ENCODE measurements around the gene PARP6.

DNA sequence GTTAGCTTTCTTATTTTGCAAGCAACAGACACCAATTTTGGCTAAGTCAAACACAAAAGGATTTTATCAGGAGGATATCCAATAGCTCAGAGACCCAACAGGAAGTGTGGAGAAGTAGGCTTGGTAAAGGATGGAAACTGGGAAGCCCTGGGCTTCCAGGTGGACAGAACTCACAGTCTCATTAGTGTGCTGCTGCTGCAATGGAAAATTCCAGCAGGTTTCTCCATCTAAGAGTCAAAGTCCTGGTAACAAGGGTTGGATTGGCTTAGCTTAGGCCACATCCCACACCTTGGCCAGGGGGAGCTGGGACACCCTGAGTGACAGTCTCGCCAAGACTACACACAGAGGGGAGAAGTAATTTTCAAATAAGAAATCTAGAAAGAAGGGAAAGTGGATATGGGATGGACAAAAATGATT, 158.5 kb downstream of the THSD4 start:
- RRBS, result no CpG with 5 or more reads among the region's 1 CpG

DNA sequence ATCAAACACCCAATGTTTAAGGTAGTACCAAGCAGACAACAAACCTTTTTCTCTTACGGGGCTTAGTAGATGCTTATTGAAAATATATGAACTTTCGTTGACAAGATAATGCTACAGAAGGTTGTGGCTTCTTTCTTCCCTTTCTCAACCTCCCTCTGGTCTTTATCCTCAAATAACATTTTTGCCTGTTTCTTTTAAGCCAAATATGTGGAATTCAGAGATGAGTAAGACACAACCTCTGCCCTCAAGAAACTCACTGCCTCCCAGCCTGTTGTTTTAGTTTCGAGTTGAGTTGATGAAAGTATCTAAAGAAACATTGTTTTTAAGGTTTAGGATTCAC, 218.5 kb downstream of the THSD4 start:
- RRBS, result no CpG with 5 or more reads among the region's 3 CpGs

DNA sequence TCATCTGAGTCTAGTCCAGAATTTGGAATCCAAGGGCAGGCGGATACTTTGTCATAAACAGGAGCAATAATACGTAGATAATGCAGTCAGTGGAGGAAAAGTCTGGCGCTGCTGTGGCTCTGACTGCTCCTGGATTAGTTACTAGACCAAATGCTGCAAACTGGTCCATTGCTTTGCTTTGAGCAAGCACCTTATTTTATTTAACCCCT, 285.1 kb downstream of the THSD4 start:
- RRBS, result no CpG with 5 or more reads among the region's 3 CpGs

DNA sequence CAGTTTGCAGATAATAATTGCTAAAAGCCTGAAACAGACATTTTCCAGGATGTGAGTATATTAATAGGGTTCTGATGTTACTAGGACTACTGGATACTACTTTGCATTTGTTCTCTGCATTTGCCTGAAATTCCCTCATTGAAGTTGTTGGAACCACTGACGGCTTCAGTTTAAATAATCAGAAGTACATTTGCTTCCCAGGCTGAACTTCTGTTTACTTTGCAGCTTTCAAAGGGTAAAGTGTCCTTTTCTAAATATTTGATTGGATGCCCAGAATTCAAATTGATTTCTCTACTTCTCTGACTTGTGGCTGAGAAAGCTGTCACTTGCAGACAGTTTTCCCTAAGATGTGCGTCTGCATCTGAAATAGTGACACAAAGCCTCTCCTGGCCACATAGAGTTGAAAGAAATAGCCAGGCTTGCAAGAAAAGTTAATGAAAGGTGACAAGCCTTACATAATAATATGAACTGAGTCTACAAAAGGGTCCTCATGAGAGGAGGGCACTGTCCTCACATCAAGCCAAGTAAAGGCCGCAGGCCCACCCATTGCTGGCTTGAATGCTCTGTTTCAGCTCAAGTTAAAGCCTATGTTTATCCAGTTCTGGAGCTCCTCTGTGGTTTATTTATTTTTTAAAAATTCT, 299.6 kb downstream of the THSD4 start:
- RRBS, result no CpG with 5 or more reads among the region's 3 CpGs

DNA sequence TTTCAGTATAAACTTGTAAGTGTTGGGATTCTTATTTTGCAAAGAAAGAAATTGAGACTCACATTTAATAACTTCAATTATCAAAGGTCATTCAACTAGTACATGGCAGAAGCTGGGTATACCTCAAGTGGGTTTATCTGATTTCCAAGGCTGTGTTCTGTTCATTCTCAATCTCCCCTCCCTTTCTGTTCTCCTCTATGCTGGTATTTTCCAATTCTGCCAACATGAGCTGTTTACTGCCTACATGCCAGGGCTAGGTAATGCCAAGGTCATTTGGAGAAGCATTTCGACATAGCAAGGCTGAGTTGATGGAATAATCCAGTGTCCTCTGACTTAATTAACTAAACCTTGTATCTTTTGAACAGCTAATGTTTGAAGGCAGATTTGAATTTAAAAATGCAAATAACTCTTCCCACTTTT, 309.1 kb upstream of the NR2E3 start:
- RRBS, result no CpG with 5 or more reads among the region's 1 CpG

DNA sequence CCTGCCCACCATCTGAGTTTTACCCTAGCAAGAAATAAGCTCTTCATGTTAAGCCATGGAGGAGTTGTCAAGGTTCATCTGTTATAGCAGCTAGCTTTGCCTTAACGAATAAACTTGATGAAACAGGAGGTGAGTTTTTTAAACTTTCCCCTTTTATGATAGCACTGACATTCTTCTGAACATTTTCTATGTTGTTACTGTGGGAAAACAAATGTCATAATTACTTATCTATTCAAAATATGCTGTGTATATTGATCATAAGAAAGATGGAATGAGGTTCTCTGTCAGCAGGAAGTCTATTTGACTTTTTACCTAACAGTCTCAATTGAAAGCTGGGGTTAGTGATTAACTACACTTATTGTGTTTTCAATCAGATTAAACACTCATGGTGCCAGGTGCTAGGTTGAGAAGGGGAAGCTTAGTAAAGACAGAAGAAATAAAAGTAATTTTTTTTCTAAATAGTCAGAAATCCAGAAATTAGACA, 281.1 kb upstream of the NR2E3 start:
- RRBS, result no CpG with 5 or more reads among the region's 1 CpG

- RRBS, result no CpG with 5 or more reads among the region's 18 CpGs
These were observed 149.9 kb upstream of the NR2E3 start for GRCh38 chr15:71660345-71660943.

DNA sequence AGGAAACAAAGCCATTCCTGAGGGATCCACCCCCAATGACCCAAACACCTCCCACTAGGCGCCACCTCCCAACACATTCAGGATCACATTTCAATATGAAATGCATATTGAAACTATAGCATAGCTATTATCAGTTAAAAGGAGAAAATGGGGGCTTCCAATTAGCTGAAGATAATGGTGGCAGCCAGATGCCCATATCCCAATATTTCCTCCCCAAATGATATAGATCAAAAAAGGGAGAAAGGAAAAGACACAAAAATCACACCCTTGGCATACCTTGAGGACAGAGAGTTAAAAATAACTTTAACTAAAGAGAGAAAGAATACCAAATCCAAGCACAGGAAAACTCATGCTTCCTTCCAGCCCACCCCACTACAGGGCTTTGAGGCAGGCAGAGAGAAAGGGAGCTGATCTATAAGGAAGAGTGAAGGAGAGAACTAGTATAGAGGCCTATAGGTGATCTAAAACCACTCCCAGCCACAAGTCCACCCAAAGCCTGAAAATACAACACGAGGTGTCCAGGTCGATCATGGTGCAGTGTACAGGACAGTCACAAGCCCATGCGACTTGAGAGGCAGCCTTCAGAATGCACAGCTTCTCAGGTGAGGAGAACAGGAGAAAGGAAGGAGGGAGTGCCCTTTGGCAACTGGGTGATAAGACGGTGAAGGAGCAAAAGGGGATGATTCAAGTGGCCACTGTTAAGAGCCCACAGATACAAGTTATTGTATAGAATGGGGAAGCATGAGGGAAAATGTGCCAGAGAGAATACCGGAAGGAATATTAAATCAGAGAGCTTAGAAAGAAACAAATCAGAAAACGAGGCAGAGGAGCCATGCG, 113.7 kb upstream of the NR2E3 start:
- RRBS, result no CpG with 5 or more reads among the region's 8 CpGs

DNA sequence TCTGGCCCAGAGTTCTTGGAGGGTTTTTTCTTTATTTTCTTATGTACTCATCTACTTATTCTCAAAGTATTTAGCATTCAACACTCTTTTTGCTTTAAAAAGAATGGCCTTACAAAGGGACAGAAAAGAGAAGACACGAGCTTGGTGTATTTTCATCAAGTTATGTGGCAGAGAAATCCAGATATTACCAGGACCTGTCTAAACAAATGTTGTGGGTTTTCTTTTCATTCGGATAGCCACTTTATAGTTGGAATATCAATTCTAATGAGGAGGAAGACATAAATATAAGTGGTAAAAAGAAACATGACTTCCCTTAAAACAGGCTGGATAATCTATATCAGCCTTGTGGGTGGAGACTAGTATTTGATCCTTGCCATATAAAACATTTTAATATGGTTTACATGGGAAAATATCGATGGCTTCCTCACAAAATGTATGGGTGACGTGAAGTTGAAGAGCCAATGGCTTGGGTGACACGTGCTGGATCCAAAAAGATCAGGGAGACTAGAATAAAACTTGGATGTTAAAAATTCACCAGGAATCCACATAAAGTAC, 29.5 kb upstream of the NR2E3 start:
- RRBS, result no CpG with 5 or more reads among the region's 5 CpGs

- RRBS, result 4% methylated on average over 39 of the region's 89 CpGs
These were observed at the start of gene PARP6 for GRCh38 chr15:72272242-72273294. PARP6 (minus strand) TSS chr15:72272554.

- RRBS, result no CpG with 5 or more reads among the region's 7 CpGs
These were observed 17.0 kb downstream of the HEXA start for GRCh38 chr15:72358659-72359373.

- RRBS, result no CpG with 5 or more reads among the region's 3 CpGs
These were observed 19.1 kb downstream of the ARIH1 start for GRCh38 chr15:72492999-72493779.

- RRBS, result no CpG with 5 or more reads among the region's 4 CpGs
These were observed 56.0 kb downstream of the ARIH1 start for GRCh38 chr15:72529974-72530753.

DNA sequence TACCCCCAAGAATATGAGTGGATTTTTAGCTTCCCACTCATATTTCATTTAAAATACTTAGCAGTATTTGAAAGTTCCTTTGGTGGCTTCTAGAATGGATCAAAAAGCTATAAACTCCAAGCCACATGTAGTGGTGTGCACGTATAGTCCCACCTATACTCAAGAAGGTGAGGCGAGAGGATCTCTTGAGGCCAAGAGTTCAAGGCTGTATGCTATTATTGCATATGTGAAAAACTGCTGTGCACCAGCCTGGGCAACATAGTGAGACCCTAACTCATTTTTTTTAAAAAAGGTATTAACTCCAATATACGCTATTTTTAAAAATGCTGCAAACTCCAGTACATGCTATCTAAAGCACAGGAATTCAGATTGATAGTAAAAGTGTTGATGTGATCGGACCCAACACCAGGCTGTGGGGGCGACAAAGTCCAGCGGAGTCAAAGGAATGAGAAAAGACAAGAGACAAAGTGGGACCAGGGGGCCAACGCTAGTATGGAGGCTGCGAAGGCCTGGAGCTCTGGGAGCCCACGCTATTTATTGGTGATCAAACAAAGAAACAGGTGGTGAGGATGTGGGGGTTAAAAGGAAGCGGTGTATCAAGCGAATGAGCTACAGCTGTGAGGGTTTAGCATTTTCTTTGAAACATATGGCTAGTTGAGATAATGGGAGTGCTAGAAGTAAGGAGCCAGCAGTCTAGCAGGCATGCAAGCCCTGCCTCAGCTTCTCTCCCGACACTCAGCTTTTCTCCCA, 66.6 kb downstream of the ARIH1 start:
- RRBS, result no CpG with 5 or more reads among the region's 12 CpGs

- RRBS, result no CpG with 5 or more reads among the region's 5 CpGs
These were observed 759 bp downstream of the HIGD2B start for GRCh38 chr15:72685344-72685501.

- RRBS, result 33% methylated on average over 1 of the region's 7 CpGs
These were observed 54.0 kb upstream of the NEO1 start for GRCh38 chr15:72998189-72998681.

GRCh38 chr15:73054382-73055189, 2.3 kb downstream of the NEO1 start:
- RRBS, result no CpG with 5 or more reads among the region's 7 CpGs

DNA sequence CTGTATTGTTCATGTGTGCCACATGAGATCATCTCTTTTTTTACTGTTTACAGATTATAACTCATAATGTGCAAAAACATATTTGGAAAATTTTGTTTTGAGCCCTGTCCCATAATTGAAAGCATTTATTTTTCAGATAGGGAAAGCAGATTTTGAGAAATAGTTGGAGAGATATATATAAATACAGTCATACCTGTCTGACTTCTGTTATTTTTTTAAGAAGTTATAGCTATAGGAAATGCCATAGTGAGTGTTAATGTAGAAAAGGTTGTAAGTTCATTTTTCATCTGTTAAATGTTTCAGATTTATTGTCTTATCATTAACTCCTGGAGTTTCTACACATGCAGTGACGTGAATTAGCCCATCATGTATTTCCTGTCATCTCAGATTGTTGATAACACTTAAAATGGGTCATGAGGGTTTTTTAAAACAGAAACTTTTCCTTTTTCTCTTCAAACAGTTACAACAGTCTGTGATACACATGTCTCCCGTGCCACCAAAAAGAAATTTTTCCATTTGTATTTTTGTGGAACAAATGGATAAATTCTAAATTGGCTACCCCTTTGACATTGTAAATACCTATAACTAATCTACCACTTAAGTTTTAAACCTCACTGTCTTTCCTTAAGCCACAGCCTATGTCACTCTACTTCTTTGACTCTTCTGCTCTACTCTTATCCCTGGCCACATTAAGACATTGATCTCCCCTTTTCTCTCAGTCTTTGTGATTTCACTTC, 89.0 kb downstream of the NEO1 start:
- RRBS, result no CpG with 5 or more reads among the region's 2 CpGs

GRCh38 chr15:73578044-73578432, 55.2 kb downstream of the NPTN start:
- RRBS, result no CpG with 5 or more reads among the region's 2 CpGs

GRCh38 chr15:73774806-73775180, 21.6 kb upstream of the INSYN1 start:
- RRBS, result no CpG with 5 or more reads among the region's 10 CpGs